ENCODE results near the genes TFDP3 and RTL8B.

GRCh38 chrX:132413511-132414016 is 75.3 kb downstream of the MBNL3 start:
- PRO-cap: no peak

GRCh38 chrX:132648639-132648959 is 159.8 kb upstream of the MBNL3 start:
- PRO-cap: no peak

DNA sequence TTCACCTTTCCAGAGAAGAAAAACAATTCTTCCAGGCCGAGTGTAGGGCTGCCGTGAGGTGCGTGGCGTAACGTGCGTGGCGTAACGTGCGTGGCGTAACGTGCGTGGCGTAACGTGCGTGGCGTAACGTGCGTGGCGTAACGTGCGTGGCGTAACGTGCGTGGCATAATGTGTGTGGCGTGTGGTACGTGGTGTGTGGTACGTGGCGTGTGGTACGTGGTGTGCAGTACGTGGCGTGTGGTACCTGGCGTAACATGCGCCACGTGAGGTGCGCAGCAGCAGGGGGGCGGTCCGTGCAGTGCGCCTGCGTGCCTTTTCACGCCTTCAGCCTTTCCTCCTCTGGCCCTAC is at the start of gene TFDP3:
TFDP3 (minus strand) TSS at position 62 of the 349 bp plus-strand sequence.
- PRO-cap: no peak

DNA sequence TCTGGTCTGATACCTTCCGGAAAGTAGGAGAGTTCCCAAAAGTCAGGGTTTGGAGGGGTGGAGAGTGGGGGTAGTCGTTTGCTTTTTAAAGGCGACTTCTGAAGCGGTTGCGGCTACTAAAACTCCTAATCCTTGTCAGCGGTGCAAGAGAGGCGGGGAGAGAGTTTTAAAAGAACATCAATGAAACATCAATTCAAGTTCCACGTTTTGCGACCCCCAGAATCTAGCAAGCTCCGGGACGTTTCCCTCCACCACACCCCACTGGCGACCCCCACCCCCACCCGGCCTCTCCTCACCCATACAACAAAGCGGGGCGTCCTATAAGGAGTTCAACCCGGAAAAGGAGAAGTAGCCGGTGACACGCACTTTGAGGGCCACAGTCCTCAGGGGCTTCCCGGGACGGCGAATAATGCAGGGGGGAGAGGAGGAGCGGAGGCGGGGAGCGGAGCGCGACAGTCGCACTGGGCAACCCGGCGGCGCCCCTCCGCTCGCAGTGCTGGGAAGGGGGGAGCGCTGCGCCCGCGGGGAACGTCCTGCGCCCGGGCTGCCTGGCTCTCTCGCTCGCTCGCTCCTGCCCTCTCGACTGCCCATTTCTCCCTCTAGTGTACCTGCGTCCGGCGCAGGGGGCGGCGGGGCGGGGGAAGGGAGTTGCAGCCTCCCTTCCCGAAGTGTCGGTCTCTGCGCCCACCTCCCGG is 1.0 kb downstream of the GPC4 start:
- PRO-cap: no peak

DNA sequence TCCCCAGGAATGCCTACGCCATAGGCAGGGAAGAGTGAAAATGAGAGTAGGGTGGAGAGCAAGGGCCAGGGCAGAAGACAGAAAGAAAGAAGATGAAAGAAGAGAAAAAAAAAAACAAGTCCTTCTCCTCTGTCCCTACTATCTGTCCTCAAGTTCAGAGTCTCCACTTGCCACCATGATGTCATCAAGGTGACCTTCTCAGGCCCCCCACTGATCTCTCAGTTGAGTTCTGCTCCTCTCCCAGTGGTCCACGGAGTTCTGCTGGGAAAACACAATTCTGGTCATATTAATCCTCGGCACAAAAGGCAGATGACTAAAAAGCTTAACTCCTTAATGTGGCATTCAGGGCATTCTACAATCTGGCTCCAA is 94.6 kb downstream of the HPRT1 start:
- PRO-cap: no peak

DNA sequence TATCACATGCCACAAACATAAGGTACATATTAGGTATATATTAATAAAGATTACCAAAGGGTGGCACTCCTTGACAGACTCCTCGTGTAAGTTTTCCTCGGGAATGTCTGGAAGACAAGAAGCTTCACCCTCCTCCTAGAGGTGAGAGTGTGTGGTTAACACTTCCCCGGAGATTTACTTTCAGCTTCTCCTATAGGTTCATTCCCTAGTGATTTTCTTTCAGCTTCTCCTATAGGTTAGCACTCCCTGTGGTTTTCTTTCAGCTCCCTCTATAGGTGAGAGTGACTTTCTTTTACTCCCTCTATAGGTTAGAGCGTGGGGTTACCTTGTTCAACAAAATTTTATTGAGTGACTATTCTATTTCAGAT is 32.8 kb downstream of the PABIR2 start:
- PRO-cap: no peak

DNA sequence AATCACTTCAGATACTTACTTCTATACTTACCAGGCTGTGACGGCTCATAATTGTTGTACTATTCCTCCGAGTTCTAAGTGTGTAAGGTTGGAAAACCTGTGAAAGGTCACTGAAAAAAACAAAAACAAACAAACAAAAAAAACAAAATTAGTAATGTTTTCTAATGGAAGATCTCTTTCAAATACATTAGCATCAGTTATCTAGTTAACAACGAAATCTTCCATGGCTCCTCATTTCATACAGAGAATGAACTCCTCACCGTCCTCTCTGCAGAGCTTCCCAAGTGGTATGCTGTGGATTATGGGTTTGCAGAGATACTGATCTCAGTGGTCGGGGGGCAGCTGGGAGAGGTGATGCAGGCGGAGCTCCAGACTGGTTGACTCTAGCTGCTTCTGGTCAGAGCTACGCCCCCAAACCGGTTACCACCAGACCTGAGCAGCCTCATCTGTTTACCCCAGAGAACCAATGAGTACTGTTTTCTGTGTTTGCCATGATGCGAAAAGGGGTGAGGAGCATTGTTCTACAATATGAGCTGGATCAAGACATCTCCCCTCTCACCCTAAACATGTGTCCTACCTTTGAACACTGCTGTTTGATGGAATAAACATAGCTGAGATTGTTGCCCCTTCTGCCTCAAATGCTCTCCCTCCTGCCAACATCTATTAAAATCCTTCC is 3.1 kb downstream of the PABIR2 start:
- PRO-cap: no peak

DNA sequence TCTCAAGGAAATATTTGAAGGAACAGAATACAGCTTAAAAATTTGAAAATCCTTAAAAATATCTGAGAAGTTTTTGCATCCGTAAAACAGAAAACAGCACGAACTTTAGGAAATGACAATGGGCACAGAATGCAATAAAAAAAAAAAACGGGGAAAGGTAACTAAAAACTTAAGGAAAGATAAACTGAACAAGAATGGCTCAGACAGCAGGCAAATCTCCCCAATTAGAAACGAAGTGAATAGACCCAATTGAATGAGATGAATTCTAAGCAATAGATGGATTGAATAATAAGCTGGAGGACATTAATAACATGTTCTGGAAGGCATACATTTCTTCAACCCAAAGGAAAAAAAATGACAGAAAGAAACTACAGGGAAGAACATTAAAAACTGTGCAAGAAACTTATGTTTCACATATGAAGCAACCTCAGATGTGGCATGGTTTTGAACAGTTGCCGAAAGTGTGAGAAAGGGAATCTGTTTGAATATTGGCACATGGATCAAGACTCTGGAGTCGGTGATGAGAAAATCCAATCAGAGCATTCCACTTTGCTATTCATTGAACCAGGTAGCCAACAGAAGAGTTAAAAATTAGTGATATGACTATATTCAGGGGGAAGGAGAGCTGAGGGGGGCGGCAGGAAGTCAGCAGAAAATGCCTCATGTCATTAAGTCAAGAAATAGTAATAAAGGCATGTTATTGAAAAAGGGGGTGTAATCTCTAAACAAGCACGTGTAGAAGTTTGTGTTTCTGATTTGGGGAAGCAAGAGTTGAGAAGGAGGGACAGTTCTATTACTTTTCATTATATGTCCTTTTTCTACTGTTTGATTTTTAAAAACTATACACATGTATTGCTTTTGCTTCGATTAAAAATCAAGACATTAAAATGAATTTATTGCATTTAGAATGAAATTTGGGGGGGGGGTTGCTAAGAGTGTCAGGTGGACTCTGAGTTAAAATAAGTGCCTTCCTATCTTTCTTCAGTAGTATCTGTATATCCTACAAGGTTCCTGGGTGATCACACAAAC is 1.1 kb downstream of the SMIM10 start:
- PRO-cap: no peak

DNA sequence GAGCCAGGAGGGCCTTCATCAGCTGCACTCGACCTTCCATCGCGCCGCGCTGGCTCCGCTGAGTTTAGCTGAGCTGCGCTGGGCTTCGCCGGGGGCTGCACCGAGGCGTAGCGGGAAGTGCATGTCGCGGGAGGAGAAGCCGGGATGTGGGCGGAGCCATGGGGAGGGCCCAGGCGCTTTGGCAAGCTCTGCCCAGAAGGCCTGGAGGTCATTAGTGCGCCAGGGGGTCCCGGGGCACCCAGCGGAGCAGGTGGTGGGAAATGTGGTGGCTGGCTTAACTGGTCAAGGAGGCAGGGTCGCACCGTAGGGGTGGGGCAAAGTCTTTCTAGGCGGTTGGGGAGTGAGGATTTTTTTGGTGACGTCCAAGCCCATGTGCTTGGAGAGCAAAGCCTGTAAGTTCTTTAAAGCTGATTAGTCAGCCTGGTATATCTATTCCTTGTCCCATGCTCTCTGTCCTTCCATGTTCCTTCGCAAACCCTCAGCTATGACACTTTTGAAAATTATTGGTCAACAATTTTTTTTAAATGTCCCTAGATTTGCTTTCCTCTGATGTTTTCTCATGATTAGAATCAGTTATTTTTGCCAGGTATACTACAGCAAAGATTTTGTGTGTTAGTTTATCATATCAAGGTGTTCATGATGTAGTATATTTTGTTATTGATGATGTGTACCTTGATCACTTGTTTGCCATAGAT is at the start of gene RTL8B:
RTL8B (minus strand) TSS at position 123 of the 695 bp plus-strand sequence.
- PRO-cap: bidirectional peak, plus-strand start at position 211 of the sequence, minus-strand start at position 66 of the sequence

DNA sequence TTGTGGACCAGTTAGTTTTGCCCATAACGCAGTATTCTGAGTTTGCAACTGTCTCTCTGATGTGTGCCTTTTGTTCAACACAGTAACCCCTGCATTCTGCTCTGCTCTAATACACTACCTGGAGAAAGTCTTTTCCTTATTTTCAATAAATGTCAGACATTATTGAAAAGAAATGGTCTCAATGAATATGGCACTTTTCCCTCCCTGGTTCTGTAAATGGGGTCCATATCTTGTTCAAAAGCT is 1.1 kb downstream of the RTL8C start:
- PRO-cap: no peak

DNA sequence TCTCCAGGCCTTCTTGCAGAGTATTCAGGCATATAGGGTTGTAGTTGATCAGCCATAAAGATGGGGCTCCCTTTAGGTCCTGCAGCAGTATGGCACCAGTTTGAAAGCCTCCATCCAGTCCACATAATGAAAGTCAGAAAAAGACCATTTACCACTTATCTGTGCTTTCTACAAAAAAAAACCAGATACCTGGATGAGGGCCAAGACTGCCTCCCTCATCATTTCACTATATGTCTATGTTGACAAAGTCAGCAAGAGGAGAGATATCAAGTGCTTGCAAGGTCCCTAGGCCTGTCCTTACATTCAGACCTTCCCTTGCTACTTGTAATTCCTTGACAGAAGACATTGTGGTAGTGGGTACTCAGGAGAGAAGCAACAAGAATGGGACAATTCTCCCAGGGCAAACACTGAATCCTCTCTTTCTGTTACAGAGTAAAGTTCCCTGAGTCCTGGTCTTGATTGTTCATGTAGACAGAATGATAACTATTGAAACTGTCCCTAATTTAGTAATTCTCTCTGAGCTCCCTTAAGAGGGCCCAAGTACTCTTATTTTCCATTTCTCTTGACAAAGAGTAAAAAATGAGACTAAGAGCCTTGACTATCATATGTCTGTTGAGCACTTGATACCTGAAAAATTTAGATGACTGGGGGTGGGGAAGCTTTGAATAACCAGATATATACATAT is 22.9 kb upstream of the ETDC start:
- PRO-cap: no peak

DNA sequence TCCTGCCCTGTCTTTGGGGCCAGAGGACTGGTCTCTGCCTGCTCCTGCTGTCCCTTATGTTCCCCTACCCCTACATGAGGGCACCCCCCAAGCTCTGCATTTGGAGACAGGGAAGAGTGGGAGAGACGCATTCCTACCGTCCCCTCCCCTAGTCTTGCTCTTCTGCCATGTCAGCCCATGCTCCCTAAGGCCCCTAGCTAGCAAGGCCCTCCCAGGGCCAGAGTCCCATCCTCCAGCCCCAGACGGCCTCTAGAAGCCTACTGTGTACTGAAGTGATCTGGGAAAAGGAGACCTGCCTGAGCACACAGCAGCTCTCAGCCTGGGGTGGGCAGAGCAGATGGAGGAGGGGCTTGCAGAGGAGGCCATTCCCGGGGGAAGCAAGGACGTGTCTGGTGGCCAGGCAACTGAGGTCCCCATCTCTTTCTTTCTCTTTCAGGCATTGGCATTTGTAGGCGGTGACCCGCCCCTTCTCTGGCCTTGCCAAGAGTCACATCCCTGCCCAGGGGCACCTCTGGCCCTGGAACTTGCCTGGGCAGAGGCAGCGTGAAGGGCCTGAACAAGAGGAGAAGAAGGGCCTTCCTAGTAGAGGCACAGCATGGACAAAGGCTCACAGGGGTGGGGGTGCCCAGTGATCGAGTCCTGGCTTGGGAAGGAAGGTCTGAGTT is 1.6 kb downstream of the SMIM10L2A start:
- PRO-cap: no peak

GRCh38 chrX:135740948-135741253 is 27.1 kb downstream of the CT45A3 start:
- PRO-cap: no peak

- PRO-cap: bidirectional peak, plus-strand start at chrX:136030559, minus-strand start at chrX:136030385
These were observed 45.1 kb downstream of the SLC9A6 start for GRCh38 chrX:136030099-136031021.

DNA sequence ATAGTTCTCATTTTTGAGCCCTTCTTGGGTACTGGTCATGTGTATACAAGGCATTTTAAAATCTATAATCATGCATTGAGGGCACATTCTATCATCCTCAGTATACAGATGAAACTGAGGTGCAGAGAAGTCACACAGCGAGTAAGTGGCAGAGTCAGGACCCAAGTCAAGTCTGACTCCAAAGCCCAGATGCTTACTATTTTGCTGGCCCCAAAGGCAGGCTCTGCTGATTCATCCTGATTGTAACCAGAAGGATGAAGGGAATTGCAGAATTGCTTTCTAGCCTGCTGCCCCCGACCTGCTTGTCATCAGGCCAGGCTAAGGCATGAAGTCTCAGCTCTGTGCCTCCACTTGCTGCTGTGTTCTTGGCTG is 62.7 kb downstream of the SLC9A6 start:
- PRO-cap: no peak

GRCh38 chrX:136055592-136056463 is 70.6 kb downstream of the SLC9A6 start:
- PRO-cap: unidirectional peak, plus-strand start at chrX:136055723

GRCh38 chrX:136149063-136149442 is 47.8 kb upstream of the FHL1 start:
- PRO-cap: unidirectional peak, minus-strand start at chrX:136149270

DNA sequence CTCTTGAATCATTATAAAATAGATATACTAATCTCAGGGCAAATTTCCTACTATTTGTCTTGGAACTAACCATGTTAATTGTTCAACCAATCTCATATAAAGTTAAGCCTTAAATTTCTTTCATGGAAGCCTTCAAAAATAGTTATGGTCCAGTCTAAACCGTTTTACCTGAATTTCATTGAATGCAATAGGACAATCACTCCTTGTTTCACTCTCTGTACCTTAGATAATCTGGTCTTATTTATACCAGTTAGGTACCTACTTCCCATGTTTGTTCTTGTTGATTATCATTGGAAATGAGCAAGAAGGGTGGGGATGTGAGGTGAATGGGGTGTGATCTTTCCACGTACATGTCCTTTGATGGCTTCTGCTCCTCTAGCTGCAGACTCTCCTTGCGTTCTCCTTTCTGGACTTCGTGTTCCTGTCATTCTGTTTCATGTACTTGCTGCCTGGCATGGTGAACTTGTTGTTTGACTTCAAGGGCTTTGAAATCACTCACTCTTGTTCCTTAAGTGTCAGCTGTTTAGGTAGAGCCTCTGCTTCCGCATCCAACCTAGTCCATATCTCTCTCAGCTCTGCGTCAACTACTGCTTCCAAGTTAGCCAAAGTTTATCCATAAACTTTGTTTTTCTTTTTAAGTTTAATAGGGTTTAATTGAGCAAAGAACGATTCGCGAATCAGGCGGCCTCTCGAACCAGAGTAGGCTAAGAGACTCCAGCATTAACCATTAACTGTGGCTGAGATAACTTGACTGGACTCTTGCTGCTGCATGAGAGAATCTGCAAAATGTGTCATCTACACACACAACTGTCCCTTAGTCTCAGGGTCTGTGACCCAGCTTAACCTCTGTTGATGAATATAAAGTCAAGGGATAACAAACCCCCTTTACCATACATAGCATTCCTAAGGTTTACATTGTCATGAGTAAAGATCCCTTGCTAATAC is 6.8 kb upstream of the FHL1 start:
- PRO-cap: no peak

GRCh38 chrX:136510552-136510935 is 13.2 kb downstream of the HTATSF1 start:
- PRO-cap: no peak

DNA sequence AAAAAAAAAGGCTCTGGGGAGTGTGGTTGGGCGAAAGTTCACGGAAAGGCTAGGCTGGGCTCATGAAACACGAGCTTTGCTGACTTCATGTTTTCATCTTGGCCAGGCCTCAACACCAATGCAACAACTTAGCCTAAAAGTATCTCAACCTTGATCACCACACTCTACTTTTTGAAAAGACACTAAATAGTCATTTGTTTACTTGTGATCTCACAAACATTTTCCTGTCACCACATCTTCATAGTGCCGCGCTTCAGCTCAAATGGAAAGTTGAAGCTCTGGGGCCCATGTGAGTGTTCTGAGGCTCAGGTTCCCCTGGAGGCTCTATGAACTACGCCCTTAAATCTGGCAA is 5.0 kb downstream of the CD40LG start:
- PRO-cap: no peak